ENCODE measurements around the gene GCH1.

DNA sequence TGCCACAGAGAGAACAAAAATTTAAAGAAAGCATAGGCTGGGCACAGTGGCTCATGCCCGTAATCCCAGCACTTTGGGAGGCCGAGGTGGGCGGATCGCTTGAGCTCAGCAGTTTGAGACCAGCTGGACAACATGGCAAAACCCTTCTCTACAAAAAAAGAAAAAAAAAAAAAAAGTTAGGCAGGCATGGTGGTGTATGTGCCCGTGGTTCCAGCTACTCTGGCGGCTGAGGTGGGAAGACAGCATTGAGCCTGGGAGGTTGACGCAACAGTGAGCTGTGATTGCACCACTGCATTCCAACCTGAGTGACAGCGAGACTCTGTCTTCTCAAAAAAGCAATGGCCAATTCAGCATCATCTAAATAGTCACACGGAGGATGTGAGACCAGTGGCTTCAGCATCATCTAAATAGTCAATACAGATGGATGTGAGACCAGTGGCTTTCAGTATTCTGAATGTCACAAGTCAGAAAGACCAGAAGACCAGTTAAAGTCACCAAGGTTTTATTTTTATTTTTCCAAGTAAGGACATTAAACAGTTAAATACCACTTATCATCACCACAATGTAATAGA, 10.3 kb upstream of the SAMD4A start:
- PRO-cap: no peak
- RAMPAGE, long total RNA, 4 experiments: no peak in any of the 4 experiments

DNA sequence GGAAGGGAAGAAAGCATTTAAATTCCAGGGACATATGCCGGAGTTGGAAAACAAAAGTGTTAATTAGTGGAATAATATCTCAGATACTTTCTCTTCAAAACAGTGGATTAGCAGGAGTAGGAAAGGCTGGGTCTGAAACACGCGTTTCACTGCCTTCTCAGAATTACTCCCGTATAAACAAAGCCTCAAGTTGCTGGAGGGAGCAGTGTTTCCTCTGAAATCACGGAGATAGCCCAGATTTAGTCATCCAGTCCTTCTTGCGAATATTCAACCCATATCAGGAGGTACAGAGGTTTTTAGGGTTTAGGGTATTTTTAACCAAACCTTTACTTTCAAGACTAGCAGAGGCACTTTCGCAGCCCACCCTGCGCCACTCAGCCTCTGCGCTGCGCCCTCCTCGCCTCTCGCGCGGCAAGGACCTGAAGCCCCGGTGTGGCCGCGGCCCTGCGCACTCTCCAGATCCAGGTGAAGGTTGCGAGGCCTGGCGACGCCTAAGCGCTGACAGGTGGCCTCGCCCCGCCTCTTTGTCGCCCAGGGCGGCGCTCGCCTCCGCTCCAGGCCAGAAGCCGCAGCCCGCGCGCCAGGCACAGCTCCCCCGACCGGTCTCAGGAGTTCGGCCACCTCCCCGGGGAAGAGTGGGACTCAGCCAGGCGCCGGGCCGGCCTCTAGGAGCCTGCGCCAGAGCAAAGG, 2.0 kb upstream of the SAMD4A start:
- PRO-cap: bidirectional peak, plus-strand start at position 562 of the sequence, minus-strand start at position 467 of the sequence
- RAMPAGE, long total RNA, 4 experiments: no peak in any of the 4 experiments

GRCh38 chr14:54648218-54648749, 81.4 kb downstream of the SAMD4A start:
- PRO-cap: no peak
- RAMPAGE, long total RNA, 4 experiments: start-site peak on the plus strand in 1 of 4 experiments, at chr14:54648482-54648678 at its widest, 9 reads per replicate

DNA sequence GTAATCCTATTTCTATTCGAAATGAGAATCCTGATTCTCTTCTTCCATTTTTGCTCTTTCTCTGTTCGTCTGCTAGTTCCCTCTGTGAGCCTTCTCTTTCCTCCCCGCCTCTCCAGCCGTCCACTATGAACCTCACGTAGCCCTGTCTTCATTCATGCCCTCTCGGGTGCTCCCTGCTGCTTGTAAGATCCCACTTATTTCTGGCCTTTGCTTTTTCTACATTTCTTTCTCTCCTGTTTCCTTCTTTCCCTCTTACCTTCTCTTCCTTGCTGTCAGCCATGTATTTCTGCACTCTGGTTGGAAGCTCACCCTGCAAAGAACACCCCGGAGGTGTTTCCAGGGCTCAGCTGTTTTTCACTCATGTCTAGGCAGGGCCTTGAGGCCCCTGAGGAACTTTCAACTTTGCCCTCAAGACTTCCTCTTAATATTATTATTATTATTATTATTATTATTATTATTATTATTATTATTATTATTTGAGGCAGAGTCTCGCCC, 86.0 kb downstream of the SAMD4A start:
- PRO-cap: no peak
- RAMPAGE, long total RNA, 4 experiments: no peak in any of the 4 experiments

- PRO-cap: no peak
- RAMPAGE, long total RNA, 4 experiments: no peak in any of the 4 experiments
These were observed 106.3 kb downstream of the SAMD4A start for GRCh38 chr14:54673031-54673921.

GRCh38 chr14:54685922-54687089, 119.4 kb downstream of the SAMD4A start:
- PRO-cap: no peak
- RAMPAGE, long total RNA, 4 experiments: start-site peak on the plus strand in 2 of 4 experiments, at chr14:54686139-54686560 at its widest, 5 to 11 reads per replicate

GRCh38 chr14:54711692-54712322, 144.9 kb downstream of the SAMD4A start:
- PRO-cap: no peak
- RAMPAGE, long total RNA, 4 experiments: no peak in any of the 4 experiments

DNA sequence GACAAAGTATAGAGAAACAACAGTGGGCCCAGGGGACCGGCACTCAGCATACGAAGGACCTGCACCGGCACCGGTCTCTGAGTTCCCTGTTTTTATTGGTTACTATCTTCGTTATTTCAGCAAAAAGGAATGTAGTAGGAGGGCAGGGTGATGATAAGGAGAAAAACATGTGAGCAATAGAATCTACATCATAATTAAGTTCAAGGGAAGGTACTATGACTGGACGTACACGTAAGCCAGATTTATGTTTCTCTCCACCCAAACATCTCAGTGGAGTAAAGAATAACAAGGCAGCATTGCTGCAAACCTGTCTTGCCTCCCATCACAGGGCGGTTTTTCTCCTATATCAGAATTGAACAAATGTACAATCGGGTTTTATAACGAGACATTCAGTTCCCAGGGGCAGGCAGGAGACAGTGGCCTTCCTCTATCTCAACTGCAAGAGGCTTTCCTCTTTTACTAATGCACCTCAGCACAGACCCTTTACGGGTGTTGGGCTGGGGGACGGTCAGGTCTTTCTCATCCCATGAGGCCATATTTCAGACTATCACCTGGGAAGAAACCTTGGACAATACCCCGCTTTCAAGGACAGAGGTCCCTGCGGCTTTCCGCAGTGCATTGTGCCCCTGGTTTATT, 149.8 kb downstream of the GCH1 start:
- PRO-cap: no peak
- RAMPAGE, long total RNA, 4 experiments: no peak in any of the 4 experiments

GRCh38 chr14:54859165-54859493, 43.5 kb downstream of the GCH1 start:
- PRO-cap: no peak
- RAMPAGE, long total RNA, 4 experiments: no peak in any of the 4 experiments

DNA sequence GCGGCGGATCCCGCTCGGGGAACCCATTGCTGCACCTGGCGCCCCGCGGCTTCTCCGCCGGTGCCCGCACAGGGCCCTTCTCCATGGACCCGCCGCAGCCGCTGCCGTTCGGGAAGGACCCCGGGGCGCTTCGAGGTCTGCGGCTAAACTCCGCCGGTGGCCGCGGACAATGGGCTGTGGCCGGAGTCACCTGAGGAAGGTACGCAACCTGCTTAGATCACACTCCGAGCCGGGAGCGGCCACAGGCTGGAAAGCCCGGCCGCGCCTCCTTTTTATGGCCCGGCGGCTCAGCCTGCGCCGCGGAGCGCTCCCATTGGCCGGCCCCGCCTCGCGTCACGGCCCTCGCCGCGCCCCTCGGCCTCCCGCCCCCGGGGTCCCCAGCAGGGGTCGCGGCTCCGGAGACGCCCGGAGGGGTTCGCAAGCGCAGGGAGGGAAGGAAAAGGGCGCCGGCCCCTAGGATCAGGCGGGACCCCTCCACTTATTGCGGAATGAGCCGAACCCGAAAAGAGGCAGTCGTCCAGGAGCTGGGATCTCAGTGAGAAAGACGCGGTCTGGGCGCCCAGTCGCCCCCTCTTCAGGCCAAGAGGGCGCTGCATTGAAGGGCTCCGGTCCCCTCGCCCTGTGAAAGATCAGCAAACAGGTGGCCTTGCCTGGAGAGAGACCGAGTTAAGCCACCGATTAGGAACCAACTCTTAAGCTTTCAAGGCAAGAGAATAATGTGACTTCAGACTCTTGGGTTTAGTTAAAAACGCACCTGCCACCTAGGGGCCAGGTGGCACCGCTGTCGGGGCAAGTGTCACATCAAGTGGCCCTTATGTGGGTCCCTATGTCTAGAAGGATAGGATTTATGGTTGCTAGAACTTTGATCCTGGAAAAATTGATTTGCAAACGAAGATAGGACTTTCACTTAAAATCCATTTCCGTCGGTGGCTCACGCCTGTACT, at the start of gene GCH1:
GCH1 (minus strand) TSS at position 248 of the 944 bp plus-strand sequence.
- PRO-cap: bidirectional peak, plus-strand start at position 538 of the sequence, minus-strand start at position 171 of the sequence; unidirectional peak, minus-strand start at position 718 of the sequence
- RAMPAGE, long total RNA, 4 experiments: start-site peak on the minus strand in 1 of 4 experiments, centred at position 234 of the sequence, 10 reads per replicate

DNA sequence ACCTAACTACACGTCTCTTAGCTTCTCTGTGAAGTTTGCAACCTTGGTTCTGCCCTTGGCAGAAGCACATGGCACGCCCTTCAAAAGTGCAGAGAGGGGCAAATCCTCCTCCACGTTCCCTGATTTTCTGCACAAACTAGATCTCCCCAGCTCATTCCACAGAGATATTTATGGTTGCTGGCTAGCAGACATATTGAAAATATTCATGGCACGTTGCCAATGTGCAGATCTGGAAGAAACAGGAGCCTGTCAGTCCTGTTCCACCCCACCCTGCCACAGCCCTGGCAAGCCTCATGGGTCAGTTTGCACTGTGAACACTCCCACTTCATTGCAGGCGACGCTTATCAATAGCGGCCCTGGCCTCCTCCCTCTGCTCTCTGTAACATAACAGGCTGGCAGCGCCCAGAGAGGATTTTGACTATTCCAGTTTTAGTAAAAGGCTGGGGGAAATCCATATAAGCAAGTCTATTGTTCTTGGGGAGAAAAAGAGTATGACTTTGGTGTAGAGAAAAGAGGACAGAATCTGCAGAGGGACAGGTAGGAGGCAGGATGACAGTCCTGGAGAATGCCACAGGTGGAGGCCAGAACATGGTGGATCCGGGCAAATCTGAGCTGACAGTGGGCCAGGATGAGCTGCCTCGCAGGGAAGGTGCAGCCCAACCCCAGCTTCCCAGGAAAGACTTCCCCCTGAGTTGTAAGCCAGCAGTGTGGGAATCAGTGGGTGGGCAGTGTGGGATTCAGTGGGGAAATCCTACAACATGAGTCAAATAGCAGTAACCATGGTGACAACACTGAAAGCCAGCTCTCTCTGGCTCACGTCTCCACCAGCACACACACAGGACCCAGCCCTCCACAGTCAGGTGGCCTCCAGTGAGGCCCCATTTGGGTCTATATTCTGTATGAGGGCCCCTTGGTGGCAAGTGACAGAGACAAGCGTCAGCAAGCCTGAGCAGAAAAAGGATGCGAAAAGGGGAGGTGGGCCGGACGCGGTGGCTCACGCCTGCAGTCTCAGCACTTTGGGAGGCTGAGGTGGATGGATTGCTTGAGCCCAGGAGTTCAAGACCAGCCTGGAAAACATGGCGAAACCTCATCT, 6.2 kb upstream of the LGALS3 start:
- PRO-cap: bidirectional peak, plus-strand start at position 328 of the sequence, minus-strand start at position 277 of the sequence
- RAMPAGE, long total RNA, 4 experiments: start-site peak on the plus strand in 1 of 4 experiments, centred at position 324 of the sequence, 11 reads per replicate

DNA sequence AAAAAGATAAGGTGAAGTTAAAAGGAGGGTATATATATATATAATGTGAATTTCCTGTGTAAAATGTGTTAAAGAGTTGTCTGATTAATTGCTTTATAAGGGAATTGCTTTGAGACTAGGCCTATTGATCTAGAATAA, 473 bp upstream of the LGALS3 start:
- PRO-cap: no peak
- RAMPAGE, long total RNA, 4 experiments: no peak in any of the 4 experiments

GRCh38 chr14:55130515-55130609, 1.3 kb downstream of the LGALS3 start:
- PRO-cap: no peak
- RAMPAGE, long total RNA, 4 experiments: no peak in any of the 4 experiments

DNA sequence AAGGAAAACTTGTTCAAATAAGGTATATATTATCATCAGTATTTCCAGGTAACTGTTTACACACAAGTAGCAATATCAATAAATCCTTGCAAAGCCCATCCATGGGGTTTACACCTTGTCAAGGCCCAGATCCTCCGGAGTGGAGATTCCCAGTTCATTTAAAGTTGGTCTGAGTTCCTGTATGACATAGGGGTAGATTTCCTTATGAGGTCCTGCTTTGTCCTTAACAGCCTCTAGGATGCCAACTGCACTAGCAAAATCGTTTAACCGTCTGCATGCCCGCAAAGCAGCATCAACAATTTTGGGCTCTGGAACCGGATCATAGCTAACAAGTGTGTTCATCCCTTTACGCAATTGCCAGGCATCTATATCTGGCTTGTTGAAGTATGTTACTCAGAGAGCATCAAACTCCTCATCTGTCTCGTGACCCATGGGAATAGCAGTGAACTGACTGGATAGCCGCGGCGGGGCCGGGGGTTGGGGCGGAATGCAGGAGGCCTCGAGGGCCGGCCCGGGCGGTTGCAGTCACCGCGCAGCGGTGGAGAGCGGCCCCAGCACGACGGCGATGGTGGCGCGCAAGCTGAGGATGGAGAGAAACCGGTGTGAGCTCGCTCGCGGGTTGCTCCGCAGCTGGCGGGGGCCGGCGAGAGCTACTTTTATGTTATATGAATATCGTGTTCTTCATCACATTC, 30.6 kb upstream of the FBXO34 start:
- PRO-cap: no peak
- RAMPAGE, long total RNA, 4 experiments: no peak in any of the 4 experiments

DNA sequence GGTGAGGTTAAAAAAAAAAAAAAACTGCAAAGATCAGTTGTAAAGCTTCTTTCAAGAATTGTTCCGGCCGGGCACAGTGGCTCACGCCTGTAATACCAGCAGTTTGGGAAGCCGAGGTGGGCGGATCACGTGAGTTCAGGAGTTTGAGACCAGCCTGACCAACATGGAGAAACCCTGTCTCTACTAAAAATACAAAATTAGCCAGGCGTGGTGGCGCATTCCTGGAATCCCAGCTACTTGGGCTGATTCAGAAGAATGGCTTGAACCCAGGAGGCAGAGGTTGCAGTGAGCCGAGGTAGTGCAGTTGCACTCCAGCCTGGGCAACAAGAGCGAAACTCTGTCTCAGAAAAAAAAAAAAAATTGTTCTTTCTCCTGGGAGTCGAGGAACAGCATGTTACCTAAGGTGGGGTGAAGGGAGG, 13.8 kb downstream of the FBXO34 start:
- PRO-cap: no peak
- RAMPAGE, long total RNA, 4 experiments: start-site peak on the plus strand in 2 of 4 experiments, centred at positions 174 to 255 of the sequence, 5 to 18 reads per replicate

DNA sequence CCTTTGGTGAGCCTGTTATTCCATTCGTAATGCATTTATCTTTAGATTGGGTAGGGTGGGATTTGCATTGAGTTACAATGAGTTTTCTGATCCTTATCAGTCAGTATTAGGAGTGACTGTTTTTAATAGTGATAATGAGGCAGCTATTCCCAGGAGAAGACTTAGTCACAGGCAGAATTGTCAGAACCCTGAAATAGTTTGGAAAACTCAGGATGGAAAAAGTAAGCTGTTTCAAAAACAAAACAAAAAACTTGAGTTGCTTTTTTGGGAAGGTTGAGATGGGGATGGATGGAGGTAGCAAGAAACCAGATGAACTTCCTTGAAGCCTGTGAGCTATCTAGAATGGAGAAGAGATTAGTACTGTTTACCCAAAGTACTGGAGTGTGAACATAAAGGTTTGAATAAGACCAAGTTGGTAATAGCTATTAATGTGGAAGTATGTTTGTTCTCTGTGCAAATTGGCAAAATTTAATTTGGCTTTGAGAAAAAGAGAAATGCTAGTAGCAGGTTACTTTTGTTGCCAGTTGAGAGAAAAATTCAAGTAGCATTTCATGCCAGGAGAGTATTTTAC, 38.7 kb downstream of the FBXO34 start:
- PRO-cap: no peak
- RAMPAGE, long total RNA, 4 experiments: start-site peak on the plus strand in 1 of 4 experiments, centred at position 340 of the sequence, 8 reads per replicate

- PRO-cap: unidirectional peak, plus-strand start at chr14:55336393; unidirectional peak, plus-strand start at chr14:55336407
- RAMPAGE, long total RNA, 4 experiments: no peak in any of the 4 experiments
These were observed 64.8 kb downstream of the FBXO34 start for GRCh38 chr14:55336013-55336502.

DNA sequence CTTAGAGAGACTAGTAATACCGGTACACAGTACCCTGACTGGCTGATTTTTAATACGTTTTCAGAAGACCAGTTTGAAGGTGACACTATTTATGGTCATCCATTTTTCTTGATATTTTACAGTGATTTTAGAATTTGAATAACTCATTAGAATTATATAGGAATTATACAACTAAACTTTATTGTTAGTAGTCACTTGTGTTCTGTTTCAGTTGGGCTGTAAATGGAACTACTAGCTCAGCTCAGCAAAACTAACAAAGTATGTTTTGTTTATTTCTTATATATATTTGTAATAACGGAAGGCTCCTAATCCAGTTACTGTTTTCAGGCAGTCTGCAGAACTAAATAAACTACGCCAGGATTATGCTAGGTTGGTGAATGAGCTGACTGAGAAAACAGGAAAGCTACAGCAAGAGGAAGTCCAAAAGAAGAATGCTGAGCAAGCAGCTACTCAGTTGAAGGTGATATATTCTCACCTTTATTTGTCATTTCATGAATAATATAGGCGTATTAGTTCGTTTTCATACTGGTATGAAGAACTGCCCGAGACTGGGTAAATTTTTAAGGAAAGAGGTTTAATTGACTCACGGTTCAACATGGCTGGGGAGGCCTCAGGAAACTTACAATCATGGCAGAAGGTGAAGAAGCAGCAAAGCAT, 54.3 kb downstream of the KTN1 start:
- PRO-cap: no peak
- RAMPAGE, long total RNA, 4 experiments: start-site peak on the plus strand in 2 of 4 experiments, centred at positions 364 to 365 of the sequence, 300 to 550 reads per replicate

GRCh38 chr14:55913443-55914068, 204.7 kb upstream of the PELI2 start:
- PRO-cap: no peak
- RAMPAGE, long total RNA, 4 experiments: no peak in any of the 4 experiments

GRCh38 chr14:56004691-56005681, 113.2 kb upstream of the PELI2 start:
- PRO-cap: unidirectional peak, plus-strand start at chr14:56004967; bidirectional peak, plus-strand start at chr14:56005043, minus-strand start at chr14:56005004
- RAMPAGE, long total RNA, 4 experiments: no peak in any of the 4 experiments